Metastatic Liver Carcinoma in the Lung (tissue), 2 donors: ENCODE data around the gene SLC22A3.

- PRO-cap, 2 experiments, result peak in 2 of 2 experiments; most common plus-strand start chr6:160348378 (in 2); most common minus-strand start chr6:160348221 (in 1)
These were observed at the start of gene SLC22A3 for GRCh38 chr6:160347631-160348485. TSS of gene SLC22A3 (plus strand) at chr6:160348378.

- PRO-cap, 2 experiments, result no peak in any of the 2 experiments
These were observed 89.7 kb downstream of the SLC22A3 start for GRCh38 chr6:160437728-160438511.

DNA sequence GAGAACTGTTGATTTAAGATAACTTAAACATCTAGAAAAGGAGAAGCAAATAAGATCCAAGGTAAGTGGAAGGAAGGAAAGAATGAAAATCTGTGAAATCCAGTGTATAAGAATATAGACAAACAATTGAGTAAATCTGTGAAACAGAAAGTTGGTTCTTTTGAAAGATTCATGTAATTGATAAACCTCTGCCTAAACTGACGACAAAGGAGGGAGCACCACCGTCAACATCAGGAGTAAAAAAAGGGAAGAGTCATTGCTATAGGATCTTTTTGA lies 24.7 kb downstream of the PLG start:
- PRO-cap, 2 experiments, result no peak in any of the 2 experiments

DNA sequence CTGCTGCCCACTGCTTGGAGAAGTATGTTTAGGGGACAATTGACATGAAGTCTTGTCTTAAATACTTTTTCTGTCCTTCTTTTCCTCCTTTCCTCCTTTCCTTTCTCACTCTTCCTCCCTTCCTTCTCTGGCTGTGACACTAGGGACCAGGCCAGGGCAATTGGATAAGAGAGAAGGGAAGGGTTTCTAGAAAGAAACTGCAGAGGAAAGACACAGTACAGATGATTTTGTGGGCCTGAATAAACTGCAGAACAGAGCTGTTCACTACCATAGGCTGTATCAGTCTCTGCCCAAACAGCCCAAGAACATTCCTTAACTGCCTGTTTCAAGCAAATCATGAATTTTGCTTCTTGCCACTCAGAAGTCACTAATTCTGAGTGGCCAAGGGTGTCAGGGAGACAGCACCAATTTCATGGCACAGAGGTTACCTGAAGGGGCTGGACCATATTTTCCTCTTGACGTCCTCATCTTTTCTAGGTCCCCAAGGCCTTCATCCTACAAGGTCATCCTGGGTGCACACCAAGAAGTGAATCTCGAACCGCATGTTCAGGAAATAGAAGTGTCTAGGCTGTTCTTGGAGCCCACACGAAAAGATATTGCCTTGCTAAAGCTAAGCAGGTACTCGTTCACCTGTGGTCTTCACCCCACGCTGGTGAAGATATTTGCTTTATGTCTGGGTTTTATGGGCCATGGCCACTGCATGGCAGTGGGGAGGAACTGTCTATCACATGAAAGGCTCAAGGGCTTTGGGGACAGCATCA lies 36.7 kb downstream of the PLG start:
- PRO-cap, 2 experiments, result no peak in any of the 2 experiments

- PRO-cap, 2 experiments, result no peak in any of the 2 experiments
These were observed 77.7 kb downstream of the MAP3K4 start for GRCh38 chr6:161068978-161070053.

DNA sequence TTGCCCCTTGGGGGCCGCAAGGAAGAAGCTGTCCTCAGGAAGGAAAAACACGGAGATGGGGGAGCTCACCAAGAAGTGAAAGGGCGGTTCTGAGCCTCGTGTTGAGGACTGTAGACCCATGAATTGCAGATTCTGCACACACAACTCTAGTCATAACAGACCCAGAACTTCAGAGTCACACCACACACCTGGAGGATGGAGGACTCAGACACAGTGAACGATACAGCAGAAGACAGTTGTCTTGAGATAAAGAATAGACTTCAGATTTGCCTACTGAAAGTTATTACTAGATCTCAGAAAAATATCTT lies 88.0 kb downstream of the MAP3K4 start:
- PRO-cap, 2 experiments, result no peak in any of the 2 experiments

GRCh38 chr6:161215257-161215712 lies 58.6 kb downstream of the AGPAT4 start:
- PRO-cap, 2 experiments, result no peak in any of the 2 experiments

GRCh38 chr6:161225882-161226902 lies 47.7 kb downstream of the AGPAT4 start:
- PRO-cap, 2 experiments, result no peak in any of the 2 experiments

GRCh38 chr6:161274585-161275034 lies 749 bp upstream of the AGPAT4 start:
- PRO-cap, 2 experiments, result no peak in any of the 2 experiments

DNA sequence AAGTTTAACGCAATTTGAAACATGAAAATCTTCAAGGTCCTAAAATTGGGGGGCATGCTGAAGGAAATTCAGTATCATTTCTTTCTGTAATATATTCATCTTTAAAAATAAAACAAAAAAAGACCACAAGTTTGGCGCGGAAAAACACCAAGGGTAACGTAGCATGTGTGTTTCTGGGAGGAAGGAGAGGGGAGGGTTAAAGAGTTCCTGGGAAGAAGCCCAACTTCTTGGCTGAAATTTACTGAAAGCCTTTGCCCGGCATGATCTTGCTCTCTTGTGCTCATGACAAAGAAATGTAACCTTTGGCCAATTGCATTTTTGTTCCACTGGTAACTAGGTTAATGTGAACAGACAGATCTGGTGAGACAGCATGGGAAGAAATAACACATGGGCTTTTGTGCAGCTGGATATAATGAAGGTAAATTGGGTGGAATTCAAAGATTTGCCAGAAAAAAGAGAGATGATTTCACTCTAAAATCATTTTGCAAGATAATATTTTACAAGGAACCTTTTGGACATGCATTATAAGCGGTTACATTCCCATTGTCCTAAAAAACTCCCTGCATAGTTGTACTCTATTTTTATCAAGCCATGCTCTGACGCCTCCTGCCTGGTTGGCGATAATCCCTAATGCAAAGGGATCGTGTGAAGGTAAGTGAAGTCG lies 161.0 kb upstream of the AGPAT4 start:
- PRO-cap, 2 experiments, result no peak in any of the 2 experiments

DNA sequence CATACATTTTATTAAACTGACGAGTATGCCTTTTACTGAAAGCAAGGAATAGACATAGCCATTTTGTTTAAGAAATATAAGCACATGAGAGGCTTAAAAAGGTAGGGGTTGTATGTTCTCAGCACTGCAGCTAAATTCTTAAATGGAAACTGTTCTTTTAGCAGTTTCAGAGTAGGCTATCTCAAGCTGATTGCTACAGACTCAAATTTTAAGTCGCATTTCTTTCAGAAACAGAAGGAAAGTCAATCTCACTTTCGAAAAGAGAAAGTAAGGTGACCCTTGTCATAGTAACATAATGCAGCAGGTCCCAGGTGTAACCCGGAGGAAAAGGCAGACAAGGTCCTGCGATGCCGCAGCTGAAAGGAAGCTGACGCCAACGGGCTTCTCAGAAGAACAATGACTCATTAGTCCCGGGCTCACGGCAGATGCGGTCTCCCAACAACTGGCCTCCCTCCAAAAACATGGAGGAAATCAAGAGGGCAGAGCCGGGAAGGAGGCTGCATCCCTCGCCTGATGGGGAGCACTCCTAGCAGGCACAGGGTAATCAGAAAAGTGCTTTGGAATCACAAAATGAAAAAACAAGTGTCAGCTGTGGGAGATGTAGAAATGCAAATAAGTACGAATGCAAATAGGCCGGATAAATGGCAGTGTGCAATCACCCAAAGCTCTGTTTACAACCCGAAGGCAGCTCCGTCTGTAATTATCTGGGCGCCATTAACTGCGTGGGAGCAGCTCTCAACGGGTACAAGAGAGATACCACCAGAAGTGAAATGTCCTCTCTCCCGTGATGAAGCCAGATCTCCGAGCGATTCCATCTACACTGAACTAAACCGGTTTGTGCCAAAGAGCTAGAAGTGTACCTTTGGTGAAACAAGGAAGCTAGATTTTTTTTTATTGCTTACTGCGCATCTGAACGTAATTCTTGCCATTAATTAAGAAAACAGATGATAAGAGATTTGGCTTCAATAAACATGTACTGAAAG lies 165.2 kb upstream of the AGPAT4 start:
- PRO-cap, 2 experiments, result no peak in any of the 2 experiments

GRCh38 chr6:161940636-161940864 lies 666.7 kb upstream of the AGPAT4 start:
- PRO-cap, 2 experiments, result no peak in any of the 2 experiments

GRCh38 chr6:162119222-162119783 lies 608.3 kb downstream of the PRKN start:
- PRO-cap, 2 experiments, result no peak in any of the 2 experiments

DNA sequence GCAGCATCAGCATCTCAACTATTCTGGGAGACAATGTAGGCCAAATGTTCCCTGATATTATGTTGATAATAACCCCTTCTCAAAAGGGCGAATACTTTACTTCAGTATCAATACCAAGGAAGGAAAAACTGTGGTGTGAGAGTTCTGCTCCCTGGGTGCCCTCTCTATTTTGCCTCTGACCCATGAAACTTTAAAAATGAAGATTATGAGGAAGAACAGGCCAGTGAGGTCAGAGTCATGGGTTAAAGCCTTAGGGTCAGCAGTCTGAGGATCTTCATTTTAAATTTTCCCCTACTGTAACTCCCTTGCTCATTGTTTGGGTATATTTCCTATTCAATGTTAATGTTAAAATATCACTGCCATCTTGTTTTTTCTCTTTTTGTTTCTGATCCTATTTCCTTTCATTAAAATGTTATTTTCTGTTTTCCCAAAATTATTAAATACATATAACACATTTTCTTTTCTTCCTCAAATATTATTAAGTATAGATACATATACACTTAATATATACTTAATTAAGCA lies 47.9 kb downstream of the PRKN start:
- PRO-cap, 2 experiments, result no peak in any of the 2 experiments

- PRO-cap, 2 experiments, result no peak in any of the 2 experiments
These were observed 129.2 kb downstream of the PACRG start for GRCh38 chr6:162856839-162857511.

- PRO-cap, 2 experiments, result no peak in any of the 2 experiments
These were observed 125.5 kb upstream of the QKI start for GRCh38 chr6:163289033-163289374.

GRCh38 chr6:163315209-163315699 lies 99.3 kb upstream of the QKI start:
- PRO-cap, 2 experiments, result no peak in any of the 2 experiments

DNA sequence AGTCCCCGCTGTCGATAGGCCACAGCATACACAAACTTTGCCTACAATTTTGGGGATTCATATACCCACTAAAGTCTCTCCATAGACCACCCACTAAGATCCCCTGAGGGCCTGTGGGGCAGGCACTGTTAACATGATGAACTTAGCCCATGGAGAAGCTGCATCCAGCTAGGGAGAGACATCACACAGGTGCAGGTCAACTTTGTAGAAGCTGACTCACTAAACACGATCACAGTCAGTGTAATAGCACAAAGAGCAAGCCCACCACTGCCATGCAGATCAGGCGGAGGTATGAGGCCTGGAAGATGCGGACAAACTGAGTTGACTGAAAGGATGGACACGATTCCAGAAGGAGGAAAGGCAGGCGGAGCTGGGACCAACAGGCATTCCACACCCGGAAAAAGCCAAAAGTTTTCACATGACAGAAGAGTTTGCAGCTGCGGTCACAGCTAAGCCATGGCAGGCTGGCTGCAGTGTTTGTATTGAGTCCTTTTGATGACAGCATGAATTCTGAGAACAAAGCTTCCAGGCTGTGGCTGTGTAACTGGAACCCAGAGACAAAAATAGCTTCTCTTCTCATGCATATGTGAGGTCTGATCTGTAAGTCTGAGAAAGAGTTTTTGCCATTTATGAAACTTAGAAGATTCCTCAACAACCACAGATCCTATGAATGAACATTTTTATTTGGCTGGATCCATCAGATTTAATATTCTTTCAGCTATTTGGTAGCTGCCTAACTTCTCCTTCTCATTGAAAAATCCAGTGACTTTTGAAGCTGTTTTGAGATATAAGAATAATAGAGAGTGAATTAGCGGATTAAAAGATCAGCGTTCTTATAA lies 75.5 kb upstream of the QKI start:
- PRO-cap, 2 experiments, result no peak in any of the 2 experiments

DNA sequence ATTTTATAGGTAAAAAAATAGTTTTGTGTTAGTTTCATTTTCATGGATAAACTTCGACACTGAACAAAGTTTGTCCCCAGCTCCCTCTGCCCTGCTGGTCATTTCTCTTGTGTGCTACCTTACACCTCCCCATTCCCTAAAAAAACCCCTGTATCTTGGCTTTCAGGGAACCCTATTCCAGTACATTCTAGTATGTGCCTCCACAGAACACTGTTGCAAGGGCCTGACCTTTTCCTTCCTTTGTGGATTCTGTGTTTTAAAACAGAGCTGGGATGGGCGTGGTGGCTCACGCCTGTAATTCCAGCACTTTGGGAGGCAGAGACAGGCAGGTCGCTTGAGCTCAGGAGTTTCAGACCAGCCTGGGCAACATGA lies 20.6 kb upstream of the QKI start:
- PRO-cap, 2 experiments, result no peak in any of the 2 experiments

DNA sequence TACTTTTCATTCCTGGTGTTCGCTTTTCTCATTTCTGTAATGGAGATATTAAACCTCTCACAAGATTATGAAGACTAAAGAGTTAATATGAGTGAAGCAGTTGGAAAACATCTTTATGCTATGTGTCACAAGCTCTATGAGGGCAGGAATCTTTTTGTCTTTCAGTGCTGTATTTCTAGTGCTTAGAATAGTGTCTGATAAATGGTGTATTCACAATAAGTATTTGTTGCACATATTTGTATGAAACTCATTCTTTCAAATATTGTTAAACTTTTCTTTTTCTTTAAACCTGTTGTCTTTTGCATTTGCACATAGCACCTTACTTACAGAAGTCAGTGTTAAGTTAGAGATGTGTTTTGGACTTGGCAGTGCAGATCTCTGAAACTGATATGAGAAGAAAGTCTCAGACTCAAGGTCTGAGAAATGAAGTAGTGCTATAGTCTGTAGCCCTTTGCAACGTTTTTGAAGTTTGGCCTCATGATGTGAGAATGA lies 43.8 kb downstream of the QKI start:
- PRO-cap, 2 experiments, result no peak in any of the 2 experiments